Epidermal melanocyte (primary cell): ENCODE data around the genes BST1, MED28 and DCAF16.

DNA sequence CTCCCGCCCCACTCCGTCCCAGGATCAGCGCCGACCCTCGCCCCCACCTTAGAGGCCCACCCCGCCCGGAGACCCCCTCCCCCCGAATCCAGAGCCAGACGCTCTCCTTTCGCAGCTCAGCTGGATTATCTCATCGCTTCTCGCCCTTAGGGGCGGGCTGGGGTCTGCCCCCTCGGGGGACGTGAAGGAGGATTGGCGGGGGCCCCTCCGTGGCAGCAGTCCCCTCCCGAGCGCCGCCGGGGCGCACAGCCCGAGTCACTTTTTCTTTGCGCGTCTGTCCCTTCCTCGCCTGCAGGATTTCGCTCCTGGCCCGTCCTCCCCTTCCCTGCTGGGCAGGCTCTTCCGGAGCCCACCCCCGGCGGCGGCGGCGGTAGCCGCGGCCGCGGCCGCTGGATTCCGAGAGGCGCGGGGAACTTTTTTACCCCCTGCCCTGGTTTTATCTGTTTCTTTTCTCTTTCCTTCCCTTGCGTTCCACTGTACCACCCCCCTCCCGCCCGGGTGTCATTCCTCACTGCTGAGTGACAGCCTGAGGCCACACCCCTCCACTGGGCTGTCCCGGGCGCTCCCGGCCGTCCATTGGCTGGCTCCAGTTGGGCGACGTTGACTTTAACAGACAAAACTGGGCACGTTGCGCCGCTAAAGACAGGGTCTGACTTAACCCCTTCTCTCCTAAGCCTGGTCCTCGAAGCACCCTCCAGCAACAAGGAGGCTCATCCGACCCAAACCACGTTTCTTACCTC lies 420 bp upstream of the NKX3-2 start:
- RRBS, result 3% methylated on average over 9 of the region's 57 CpGs

- RRBS, result no CpG with 5 or more reads among the region's 4 CpGs
Measured at GRCh38 chr4:13701665-13702554, 74.4 kb upstream of the BOD1L1 start.

- RRBS, result no CpG with 5 or more reads among the region's 9 CpGs
Measured at GRCh38 chr4:13918841-13919584, 291.5 kb upstream of the BOD1L1 start.

DNA sequence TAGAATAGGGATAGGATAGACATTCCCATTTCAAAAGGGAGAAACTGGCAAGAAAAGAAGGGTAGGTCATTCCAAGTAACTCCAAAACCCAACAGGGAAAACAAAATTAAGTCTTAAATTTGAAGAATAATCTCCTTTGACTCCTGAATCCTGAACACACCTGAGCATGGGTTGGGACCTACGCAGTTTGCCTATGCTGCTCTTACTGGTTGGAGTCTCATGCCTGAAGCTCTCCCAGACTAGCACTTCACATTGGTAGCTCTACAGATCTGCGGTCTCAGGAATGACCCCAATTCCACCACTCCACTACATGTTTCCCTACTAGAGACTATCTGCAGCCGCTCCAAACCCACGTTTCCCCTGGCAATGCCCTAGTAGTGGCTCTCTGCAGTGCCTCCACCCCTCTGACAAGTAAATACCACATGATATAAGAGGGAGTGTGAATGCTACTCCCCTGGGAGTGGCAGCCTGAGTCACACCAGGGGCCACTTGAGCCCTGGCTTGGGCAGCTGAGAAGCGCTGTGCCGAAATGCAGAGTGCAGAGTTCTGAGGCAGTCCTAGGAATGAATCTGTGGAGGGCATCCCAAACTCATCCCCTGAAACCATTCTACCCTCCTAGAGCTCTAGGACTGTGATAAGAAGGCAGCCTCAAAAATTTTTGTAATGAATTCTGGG lies 160.6 kb upstream of the CPEB2 start:
- RRBS, result no CpG with 5 or more reads among the region's 6 CpGs

GRCh38 chr4:15149511-15150330 lies 147.4 kb downstream of the CPEB2 start:
- RRBS, result no CpG with 5 or more reads among the region's 8 CpGs

DNA sequence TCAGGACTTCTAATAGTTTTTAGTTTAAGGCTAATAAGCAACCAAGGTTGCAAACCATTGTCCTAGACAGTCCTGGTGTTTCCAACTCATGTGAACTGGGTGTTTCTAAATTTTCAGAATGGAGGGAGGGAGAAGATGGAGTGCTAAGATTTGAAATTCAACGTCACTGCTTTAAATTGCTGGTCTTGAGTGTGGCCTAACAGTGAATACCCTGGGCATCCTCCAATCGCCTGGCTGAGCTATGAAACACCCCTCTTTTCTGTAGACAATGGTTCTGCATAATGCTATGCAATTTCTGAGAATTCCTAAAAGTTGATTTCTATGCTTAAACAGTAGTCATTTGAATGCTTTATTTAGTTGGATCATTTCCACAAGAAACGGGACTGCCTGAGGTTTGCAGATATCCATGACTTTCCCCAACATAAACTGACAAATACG lies 1.2 kb downstream of the FBXL5 start:
- RRBS, result no CpG with 5 or more reads among the region's 4 CpGs

DNA sequence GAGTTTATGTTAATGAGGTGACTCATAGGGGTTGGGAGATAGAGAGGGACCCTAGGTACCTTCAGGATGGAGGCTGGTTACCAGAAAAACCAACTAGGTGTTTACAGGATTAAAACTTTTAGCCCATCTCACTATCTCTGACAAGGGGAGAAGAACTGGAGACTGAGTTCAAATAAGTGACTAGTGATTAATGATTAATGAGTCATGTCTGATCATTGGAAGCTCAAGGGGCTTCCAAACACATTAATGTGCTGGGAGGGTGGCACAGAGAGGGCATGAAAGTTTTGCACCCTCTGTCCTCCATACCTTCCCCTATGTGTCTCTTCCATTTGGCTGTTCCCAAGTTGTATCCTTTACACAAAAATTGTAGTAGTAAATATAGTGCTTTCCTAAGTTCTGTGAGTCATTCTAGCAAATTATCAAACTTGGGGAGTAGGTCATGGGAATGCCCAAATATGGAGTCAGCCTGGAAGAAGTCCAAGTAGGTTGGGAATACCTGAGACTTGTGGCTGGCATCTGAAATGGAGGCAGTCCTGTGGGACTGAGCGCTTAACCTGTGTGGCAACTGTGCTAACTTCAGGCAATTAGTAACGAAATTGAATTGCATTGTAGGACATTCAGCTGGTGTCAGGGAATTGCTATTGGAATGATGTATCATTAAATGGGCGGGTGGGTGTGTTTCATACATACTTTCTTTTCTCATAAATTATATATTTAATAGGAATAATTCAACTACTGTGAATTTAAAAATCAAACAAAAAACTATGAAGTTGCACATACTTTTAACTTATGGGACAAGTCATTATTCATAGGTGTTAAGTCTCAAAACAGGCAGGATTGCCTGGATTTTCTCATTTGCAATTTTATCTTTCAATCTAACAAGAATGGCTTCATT lies 4.0 kb upstream of the FAM200B start:
- RRBS, result no CpG with 5 or more reads among the region's 3 CpGs

GRCh38 chr4:15690201-15691167 lies 8.9 kb downstream of the FAM200B start:
- RRBS, result no CpG with 5 or more reads among the region's 5 CpGs

DNA sequence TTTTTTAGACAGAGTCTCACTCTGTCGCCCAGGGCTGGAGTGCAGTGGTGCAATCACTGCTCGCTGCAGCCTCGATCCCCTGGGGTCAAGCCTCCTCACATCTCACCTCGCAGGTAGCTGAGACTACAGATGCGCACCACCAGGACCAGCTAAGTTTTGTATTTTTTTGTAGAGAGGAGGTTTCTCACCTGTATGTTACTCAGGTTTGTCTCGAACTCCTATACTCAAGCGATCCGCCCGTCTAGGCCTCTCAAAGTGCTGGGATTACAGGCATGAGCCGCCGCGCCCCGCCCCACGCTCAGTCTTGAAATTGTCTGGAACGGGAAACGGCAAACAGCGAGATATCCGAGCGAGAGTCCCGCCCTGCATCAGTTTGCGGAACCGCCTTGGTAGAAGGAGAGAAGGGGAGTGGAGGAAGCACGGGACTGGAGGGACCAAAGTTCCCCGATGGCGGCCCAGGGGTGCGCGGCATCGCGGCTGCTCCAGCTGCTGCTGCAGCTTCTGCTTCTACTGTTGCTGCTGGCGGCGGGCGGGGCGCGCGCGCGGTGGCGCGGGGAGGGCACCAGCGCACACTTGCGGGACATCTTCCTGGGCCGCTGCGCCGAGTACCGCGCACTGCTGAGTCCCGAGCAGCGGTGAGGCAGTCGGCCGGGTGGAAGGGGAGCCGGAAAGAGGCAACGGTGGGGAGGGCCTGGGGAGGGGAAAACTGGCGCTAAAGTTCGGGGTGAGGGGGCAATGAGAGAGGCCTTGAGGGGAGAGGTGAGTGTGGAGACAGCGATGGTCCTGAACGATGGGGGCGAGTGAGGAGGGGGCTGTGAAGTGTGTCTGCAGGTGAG lies at the start of gene BST1:
BST1 (plus strand) TSS at position 368 of the 836 bp plus-strand sequence.
- RRBS, result no CpG with 5 or more reads among the region's 57 CpGs

DNA sequence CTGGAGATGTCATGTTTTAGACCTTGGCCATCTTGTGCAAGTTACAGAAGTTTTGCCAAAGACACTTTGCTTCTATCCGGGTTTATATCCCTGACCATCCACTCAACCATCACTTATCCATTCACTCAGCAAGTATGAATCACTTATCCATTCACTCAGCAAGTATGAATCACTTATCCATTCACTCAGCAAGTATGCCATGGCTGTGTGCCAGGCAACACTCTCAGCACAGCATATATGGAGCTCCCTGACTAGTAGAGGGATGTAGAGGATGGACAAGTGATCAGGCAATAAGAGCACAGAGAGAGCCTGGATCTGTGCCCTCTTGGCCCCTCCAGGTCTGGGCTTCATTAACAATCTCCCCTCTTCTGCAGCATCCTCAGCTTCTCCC lies 17.2 kb downstream of the FGFBP1 start:
- RRBS, result no CpG with 5 or more reads among the region's 1 CpG

DNA sequence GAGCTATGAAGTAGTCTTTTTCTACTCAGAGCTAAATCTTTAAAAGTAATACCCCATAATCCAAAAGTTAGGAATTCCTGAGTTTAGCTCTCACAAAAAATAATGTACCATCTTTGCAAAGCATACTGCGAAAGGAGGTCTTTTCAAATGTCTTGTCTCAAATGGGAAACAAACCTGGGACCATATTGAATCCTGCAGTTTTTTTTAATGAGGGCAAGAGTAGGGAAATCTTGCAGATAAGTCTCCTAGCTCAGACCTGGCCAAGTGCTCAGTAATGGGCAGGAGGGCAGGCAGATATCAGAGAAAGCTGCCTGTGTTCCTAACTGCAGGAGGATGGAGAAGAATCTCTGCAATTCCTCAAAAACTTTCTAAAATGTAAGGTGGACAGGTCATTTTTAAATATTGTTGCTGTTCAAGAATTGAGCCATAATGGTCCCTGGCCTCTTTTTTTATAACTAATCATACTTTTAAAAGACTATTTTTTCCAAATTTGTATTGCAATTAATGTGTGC lies 2.2 kb downstream of the LDB2 start:
- RRBS, result no CpG with 5 or more reads among the region's 1 CpG

DNA sequence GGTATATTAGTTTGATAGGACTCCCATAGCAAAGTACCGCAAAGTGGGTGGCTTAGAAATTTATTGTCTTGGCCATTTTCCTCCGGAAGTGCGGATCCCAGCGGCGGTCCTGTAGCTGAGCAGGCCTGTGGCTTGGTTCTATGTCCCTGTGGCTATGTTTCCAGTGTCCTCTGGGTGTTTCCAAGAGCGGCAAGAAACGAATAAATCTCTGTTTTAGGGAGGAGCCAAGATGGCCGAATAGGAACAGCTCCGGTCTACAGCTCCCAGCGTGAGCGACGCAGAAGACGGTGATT lies 44.1 kb upstream of the LDB2 start:
- RRBS, result no CpG with 5 or more reads among the region's 13 CpGs

DNA sequence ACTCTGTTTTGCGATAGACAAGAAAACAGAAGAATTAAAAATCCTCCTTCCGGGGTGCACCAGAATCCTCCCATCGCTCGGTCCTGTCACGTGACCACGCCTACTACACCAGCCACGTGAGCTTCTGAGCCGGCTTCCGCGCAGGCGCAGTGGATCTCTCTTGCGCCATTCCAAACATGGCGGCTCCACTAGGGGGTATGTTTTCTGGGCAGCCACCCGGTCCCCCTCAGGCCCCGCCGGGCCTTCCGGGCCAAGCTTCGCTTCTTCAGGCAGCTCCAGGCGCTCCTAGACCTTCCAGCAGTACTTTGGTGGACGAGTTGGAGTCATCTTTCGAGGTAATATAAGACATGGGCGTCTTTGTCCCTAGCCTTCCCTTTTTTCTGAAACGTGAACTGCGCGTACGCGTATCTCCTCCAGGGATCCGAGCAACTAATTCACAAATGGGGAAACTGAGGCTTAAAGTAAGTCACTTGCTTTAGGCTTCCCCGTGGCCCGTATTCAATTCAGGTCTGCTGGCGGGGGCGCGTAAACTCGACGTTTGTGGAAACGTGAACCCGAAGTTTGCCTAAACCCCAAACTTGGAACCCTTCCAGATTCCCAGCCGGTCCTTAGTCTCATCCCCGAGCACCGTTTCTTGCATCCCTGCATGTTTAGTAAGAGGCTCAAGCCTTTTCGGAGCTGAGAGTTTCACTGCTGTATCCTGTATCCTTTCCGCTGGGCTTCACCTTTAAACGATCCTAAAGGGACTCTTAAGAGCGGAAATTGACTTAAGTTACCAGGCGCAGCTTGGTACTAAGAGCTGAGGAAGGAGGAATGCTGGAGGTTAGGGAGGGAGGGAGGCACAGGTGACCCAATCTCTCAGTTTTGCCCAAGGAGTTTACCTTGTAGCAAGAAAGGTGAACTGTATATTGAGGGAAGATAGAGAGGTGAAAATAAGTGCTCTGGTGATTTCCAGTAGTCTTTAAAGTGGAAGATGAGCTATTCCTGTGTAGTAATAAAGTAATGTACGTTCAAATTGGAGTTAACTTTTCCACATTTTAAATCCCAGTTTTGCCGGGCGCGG lies at the start of gene MED28:
MED28 (plus strand) TSS at position 163 of the 1,063 bp plus-strand sequence.
- RRBS, result 2% methylated on average over 11 of the region's 49 CpGs

GRCh38 chr4:17771552-17771930 lies 9.9 kb downstream of the FAM184B start:
- RRBS, result no CpG with 5 or more reads among the region's 3 CpGs

DNA sequence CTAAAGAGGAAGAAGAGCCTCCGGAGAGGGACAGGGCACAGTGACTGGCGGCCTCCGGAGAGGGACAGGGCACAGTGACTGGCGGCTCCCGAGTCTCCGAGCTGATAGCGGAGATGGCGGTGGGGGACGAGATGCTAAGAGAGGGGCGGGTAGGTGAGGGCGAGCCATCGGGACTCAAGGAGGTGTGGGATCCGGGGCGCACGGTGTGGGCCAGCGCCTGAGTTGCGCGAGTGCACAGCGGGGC lies 263 bp upstream of the FAM184B start:
- RRBS, result 14% methylated on average over 8 of the region's 19 CpGs

DNA sequence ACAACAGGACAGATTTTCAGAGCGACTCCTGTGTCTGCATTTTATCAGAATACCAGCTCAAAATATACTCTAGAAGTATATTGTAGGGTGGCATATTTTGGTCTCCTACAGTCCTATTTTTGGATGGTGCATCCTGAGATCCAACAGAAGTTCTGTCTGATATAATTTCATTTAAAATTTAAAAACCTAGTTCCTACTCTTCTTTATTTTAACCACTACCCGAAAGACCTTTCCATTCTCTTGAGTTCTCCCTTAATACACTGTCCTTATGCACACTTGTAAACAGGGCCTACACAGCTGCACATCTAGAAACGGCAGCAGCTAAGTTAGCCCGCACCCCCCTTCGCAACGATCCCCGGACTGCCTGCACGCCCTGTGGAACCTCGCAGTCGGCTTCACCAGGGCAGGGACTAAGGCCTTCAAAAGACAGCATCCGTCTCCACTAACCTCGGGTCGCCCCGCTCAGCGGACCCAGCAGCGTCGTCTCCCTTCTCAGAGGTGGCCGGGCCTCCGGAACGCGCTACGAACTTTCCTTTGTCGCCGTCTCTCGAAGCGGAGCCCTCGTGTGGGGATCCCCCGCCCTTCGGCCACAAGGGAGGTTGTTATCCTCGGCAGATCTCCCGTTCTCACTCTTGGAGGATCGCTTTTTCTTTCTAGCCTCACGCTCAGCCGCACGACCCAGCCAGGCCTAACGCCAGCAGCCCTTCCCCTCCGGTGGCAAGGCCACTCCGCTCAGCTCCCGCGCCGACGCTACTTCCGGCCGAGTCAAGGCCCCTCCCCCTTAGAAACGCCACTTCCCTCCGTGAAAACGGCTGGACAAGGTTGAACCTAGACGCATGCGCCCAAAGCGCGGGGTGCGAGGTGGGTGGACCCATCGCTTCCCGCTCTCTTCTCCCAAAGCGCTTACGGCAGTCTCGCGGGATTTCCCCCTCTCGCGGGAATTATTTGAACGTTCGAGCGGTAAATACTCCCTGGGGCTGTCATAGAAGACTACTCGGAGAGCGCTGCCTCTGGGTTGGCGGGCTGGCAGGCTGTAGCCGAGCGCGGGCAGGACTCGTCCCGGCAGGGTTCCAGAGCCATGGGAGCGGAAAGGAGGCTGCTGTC lies at the start of gene DCAF16:
DCAF16 (minus strand) TSS at position 758 of the 1,104 bp plus-strand sequence.
- RRBS, result 3% methylated on average over 7 of the region's 72 CpGs

- RRBS, result no CpG with 5 or more reads among the region's 27 CpGs
Measured at GRCh38 chr4:18418074-18418550, 396.6 kb upstream of the LCORL start.

DNA sequence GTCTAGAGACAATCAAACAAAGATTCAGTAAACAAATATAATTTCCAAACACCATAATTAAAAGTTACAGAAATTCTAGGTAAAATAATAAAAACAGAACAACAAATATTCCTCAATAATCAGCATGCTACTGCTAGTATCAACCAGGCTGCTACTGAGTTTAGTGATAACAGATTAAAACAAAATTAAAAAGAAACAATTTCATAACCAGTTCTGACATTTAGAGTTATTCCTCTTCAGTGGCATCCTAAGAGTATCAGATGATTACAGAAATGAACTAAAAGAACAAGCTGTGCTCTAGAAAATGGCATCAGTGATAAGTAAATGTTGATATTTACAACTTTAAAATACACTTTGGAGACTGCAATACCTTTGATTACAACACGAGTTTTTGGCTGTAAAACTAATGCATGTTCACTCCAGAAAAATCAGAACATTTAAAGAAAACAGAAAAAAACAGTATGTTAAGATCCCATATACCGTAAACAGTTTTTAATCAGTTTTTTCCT lies 73.0 kb downstream of the ADGRA3 start:
- RRBS, result no CpG with 5 or more reads among the region's 2 CpGs